ENCODE measurements around the gene LRRN4.

DNA sequence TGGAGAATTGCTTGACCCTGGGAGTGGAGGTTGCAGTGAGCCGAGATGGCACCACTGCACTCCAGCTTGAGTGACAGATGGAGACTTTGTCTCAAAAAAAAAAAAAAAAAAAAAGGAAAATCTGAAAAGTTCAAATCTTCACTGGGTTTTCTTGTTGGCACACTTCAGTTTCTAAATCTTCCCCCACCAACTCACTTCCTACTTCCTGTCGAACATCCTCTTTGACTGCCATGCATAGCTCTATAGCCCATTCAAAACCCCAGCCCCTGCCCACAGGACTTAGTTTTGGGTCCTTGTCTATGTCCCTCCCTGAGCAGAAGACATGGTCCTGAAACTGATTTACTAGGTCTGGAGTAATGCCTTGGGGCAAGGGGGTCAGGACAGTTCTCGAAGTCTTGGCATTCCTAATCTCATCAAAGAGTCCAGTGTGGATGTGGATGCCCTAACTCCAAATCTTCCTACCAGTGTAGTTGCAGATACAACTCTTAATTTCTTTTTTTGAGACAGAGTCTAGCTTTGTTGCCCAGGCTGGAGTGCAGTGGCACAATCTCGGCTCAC, 42.4 kb upstream of the GPCPD1 start:
- RRBS = no CpG with 5 or more reads among the region's 4 CpGs

- RRBS = no CpG with 5 or more reads among the region's 4 CpGs
These were observed 58.3 kb upstream of the SHLD1 start for GRCh38 chr20:5691868-5692399.

- RRBS = no CpG with 5 or more reads among the region's 4 CpGs
These were observed 78.4 kb upstream of the CHGB start for GRCh38 chr20:5832896-5833260.

- RRBS = no CpG with 5 or more reads among the region's 1 CpG
These were observed 63.0 kb upstream of the CHGB start for GRCh38 chr20:5848413-5848612.

GRCh38 chr20:6053783-6054665, at the start of gene LRRN4:
Gene LRRN4 (minus strand): TSS chr20:6054060.
- RRBS = no CpG with 5 or more reads among the region's 13 CpGs

DNA sequence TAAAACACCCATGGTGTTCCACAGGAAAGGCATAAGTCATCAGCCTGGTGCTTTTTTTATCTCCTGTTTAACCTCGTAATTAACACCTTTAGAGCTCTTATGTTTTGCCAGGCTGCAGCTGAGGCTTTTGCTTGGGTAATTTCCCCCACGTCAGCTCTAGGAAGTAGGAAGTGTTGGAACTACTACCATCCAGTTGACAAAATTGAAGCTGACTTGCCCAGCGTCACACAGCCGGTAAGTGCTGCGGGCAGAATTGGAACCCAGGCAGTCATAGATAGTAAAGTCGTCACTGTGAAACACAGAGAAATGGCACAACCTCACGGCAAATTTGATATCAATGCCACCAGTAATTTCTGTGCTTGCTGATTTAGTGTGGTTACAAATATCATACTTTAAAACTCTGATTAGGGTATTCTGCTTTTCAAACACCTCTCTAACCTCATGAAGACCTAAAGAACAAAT, 86.6 kb upstream of the BMP2 start:
- RRBS = no CpG with 5 or more reads among the region's 7 CpGs

GRCh38 chr20:6731939-6732498, 35.5 kb upstream of the BMP2 start:
- RRBS = no CpG with 5 or more reads among the region's 4 CpGs

- RRBS = no CpG with 5 or more reads among the region's 3 CpGs
These were observed 31.1 kb upstream of the BMP2 start for GRCh38 chr20:6736449-6736820.

DNA sequence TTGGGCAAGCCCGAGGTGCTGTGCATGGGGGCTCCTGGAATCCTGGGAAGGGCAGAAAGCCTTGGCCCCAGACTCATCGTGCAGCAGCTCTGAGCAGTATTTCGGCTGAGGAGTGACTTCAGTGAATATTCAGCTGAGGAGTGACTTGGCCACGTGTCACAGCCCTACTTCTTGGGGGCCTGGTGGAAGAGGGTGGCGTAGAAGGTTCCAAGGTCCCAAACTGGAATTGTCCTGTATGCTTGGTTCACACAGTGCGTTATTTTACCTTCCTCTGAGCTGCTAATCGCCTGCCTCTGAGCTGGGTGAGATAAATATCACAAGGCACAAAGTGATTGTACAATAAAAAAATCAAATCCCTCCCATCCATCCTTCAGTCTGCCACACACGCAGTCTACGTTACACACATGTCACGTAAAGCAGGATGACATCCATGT, 961 bp upstream of the BMP2 start:
- RRBS = no CpG with 5 or more reads among the region's 10 CpGs

DNA sequence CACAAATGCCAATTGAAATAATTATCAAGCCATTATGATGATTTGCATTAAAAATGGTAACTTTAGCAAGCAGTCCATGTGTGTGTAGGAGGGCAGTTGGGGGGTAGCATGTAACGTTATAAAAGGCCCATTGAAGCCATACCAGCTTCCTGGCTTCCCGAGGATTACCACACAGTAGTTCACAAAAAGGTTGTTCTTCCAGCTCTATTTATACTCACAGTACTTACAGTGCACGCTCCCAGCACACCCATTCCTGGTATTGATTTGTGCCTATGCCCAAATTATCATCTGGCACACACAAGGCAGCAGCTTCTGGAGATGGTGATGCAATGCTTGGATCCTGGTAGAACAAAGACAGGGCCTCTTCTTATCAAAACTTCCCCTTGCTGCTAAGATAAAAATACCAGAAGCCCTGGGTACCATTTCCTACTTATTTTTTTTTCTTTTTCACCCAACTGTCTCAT, 436.8 kb downstream of the HAO1 start:
- RRBS = no CpG with 5 or more reads among the region's 3 CpGs

DNA sequence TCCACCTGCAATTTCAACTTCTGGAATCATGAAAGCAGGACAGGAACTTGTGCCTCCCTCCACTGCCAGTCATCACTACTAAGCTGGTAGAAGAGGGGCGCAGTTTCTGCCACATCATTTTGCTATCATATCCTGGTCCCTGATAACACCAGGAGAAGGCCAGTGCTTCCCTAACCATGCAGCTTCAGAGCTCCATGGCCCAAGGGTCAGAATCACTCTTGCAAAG, 240.9 kb downstream of the HAO1 start:
- RRBS = no CpG with 5 or more reads among the region's 1 CpG

DNA sequence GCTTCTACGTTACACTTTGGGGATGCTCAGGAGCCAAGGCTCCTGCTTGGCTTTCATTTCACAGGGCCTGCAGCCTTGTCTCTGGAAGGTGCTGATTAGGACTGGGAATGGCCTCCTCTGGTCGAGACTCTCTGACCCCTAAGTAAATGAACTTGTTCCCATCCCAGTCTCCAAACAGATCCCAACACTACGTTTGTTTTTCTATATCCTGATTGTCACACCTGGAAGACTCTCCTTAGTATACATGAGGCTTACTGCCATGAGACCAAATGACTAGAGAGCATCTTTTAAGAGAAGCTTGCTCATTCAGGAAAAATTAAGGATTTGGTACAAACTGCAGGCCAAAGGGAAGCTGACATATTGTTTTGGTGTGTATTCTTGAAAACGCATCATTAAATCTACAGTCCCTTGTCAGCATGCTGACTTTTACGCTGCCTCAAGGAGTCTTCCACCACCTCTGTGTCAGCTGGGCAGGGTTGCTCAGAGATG, 37.7 kb downstream of the TMX4 start:
- RRBS = no CpG with 5 or more reads among the region's 5 CpGs

GRCh38 chr20:8007404-8008290, 11.9 kb downstream of the TMX4 start:
- RRBS = no CpG with 5 or more reads among the region's 3 CpGs

DNA sequence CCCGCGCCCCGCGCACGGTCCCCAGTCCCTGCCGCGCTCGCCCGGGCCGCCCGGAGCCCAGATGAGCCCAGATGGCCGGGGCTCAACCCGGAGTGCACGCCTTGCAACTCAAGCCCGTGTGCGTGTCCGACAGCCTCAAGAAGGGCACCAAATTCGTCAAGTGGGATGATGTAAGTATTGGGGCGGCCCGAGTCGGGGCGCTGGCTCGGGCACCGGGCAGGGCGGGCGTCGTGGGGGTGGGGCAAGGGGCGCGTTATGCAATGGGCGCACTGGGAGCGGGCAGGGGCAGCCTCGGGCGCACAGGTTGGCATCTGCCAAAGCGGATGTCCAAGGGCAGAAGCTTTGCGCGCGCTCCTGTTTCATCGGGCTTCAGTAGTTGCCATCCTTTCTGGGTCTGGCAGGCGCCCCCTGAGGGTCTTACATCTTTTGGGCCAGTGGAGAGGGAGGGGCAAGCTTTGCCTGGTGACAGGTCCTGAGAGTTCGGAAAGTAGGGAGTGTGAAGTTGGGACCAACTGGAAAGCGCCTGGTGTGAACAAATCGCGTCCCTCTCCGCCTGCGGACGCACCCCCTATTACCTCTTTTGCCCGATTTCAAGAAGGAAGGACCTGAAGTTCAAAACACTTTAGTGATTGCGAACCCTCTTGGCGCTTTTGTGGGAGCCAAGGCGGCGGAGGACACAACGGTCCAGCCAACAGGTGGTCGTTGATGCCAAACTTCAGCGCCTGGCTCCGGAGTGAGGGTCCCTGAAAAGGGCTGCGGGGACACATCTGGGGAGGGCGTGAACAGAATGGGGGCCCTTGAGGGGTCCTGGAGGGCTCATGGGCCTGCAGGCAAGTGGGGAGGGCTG, 738 bp downstream of the PLCB1 start:
- RRBS = 3% methylated on average over 8 of the region's 57 CpGs

GRCh38 chr20:8557931-8558602, 426.0 kb downstream of the PLCB1 start:
- RRBS = no CpG with 5 or more reads among the region's 1 CpG

- RRBS = no CpG with 5 or more reads among the region's 11 CpGs
These were observed 97.4 kb downstream of the PLCB4 start for GRCh38 chr20:9166182-9166779.

- RRBS = no CpG with 5 or more reads among the region's 6 CpGs
These were observed 221.4 kb upstream of the LAMP5 start for GRCh38 chr20:9292917-9293538.

DNA sequence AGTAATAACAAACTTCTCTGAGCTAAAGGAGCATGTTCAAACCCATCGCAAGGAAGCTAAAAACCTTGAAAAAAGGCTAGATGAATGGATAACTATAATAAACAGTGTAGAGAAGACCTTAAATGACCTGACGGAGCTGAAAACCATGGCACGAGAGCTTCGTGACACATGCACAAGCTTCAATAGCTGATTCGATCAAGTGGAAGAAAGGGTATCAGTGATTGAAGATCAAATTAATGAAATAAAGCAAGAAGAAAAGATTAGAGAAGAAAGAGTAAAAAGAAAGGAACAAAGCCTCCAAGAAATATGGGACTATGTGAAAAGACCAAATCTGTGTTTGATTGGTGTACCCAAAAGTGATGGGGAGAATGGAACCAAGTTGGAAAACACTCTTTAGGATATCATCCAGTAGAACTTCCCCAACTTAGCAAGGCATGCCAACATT, 51.9 kb upstream of the LAMP5 start:
- RRBS = no CpG with 5 or more reads among the region's 5 CpGs

GRCh38 chr20:9514067-9514483, 315 bp upstream of the LAMP5 start:
- RRBS = no CpG with 5 or more reads among the region's 9 CpGs

GRCh38 chr20:10370103-10370812, 63.8 kb downstream of the MKKS start:
- RRBS = no CpG with 5 or more reads among the region's 7 CpGs

Data from AG09309 (cell line).